Frontal cortex (tissue), 2 donors: ENCODE measurements around the genes LGALS13, LGALS16, HIPK4 and SHKBP1.

DNA sequence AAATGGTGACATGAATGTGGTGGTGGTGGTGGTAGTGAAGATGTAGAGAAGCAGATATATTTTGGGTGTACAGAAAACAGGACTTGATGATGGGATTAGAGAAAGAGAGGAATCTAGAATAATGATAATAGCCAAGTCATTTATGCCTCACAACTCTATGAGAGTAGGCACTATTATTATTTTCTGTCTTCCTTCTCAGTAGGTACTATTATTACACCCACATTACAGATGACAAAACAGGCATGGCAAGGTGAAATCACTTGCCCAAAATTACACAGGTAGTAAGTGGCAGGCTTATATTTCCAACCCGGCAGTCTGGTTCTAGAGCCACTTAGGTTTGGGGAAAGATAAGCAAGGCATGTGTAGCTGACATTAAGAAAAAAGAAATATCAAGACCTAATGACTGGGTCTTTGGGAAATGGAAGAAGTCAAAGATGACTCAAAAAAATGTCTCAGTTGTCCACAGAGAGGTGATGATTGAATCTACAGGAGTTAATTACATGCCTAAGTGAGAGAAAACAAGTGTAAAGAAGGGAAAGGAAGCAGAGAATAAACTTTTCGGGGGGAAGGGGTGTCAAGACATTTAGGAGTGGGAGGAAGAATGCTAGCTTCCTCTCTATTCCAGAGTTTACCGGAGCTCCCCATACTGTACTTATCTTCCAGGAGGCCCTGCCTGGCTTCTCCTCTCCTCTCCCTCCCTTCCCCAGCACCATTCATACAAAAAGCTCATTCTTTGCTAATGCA lies 6.7 kb downstream of the SAMD4B start:
- RAMPAGE, long total RNA = no peak

DNA sequence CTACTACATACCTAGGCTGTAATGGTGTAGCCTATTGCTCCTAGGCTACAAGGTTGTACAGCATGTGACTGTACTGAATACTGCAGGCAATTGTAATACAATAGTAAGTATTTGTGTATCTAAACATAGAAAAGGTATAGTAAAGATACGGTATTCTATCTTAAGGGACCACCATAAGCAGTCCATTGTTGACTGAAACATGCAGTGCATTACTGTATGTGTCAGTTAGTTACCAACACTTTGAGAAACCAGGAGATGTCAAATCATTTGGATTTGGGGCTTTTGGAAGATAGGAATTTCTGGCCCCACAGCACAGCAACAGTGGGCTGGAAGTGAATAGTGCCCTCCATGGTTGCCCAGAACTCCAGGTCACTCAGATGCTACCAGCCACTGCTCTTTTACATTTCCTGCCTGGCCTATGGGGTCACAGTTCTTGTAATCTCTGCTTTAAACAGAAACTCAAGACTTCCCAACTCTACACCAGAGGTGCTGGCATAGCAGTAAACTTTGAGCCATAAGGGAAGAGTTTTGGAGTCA lies 3.7 kb downstream of the PAF1 start:
- RAMPAGE, long total RNA = no peak

- RAMPAGE, long total RNA = no peak
Measured at GRCh38 chr19:39403406-39404488, 2.9 kb upstream of the ZFP36 start.

GRCh38 chr19:39423761-39424551 lies 11.5 kb downstream of the PLEKHG2 start:
- RAMPAGE, long total RNA = no peak

- RAMPAGE, long total RNA = no peak
Measured at GRCh38 chr19:39436051-39436385, 269 bp upstream of the RPS16 start.

DNA sequence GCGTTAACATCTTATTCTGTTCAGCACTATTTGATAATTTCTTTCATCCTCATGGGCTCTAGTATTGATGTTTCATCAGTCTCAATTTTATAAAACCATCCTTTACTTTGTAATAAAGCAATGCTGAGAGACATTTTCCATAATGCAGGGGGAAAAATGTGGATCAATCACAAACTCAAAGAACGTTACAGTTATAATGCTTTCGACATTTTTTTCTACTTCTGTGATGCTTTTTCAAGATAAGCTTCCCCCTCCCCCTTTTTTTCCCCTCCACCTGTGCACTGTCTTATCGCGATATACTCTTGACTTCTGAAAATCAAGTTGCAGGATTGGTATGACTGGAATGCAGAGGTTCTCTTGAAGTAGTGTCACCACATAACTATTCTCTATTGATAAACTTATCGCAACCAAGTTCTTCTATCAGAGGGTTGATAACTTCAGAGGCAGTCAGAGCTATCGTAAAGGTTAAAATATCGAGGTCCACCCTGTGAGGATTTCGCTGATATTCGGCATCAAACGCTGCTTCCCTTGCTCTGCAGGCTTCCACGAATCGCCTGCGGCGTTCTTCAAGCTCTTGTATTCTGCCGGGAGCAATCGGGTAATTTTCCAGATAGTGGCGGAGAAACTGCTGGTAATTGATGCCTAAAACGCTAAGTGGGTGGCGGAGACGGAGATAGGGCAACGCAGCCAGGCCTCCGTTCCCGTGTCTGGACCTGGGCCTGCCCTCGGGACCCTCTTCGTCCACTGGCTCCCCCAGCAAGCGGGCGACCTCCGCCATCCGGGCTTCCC lies 777 bp downstream of the EID2 start:
- RAMPAGE, long total RNA = no peak

- RAMPAGE, long total RNA = no peak
Measured at GRCh38 chr19:39602299-39602605, at the start of gene LGALS13. Gene LGALS13, plus strand, starts transcription at chr19:39602524.

GRCh38 chr19:39655703-39656156 lies at the start of gene LGALS16:
Gene LGALS16, plus strand, starts transcription at chr19:39655913.
- RAMPAGE, long total RNA = no peak

DNA sequence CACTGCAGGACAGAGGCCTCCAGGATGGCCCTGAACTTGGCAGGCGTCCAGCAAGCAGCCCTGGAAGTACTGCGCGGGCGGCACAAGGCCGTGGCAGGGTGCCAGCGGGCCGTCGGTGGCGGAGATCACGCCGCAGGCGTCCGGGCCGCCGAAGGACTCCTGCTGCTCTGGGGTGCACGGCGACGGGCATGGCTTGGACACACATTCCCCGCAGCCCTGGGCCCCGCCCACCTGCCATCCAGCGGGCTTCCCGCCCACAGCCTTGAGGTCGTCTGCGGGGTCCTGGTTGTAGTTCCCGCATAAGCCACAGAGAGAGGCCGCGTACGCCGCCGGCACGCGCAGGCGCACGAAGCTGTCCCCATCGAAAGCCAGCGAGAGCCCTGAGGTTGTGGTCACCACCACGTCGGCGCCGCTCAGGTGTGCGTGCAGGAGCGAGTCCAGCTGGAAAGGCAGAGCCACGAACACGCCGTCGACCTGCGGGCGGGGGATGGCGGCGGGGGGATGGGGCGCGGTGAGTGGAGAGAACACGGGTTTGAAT lies 29.3 kb upstream of the FBL start:
- RAMPAGE, long total RNA = no peak

- RAMPAGE, long total RNA = no peak
Measured at GRCh38 chr19:39973762-39974213, 2.8 kb downstream of the PSMC4 start.

DNA sequence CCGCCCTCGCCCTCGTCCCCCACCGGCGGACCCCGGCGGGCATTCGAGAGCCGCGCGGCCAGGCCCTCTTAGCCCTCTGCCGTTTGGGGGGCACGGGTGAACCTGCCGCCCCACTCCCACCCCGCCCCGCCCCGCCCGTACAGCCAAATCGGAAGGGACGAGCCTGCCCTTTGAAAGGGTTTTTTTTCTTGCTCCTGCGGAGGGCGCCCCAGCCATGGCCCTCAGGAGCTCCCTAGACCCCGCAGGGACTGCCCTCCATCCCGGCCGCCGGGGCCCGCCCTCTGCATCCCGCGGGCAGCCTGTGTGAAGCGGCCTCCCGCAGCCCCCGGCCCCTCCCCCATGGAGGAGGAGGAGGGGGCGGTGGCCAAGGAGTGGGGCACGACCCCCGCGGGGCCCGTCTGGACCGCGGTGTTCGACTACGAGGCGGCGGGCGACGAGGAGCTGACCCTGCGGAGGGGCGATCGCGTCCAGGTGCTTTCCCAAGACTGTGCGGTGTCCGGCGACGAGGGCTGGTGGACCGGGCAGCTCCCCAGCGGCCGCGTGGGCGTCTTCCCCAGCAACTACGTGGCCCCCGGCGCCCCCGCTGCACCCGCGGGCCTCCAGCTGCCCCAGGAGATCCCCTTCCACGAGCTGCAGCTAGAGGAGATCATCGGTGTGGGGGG lies 598 bp downstream of the MAP3K10 start:
- RAMPAGE, long total RNA = no peak

GRCh38 chr19:40212693-40213067 lies 5.5 kb downstream of the TTC9B start:
- RAMPAGE, long total RNA = no peak

- RAMPAGE, long total RNA = no peak
Measured at GRCh38 chr19:40256805-40257488, 28.2 kb downstream of the AKT2 start.

GRCh38 chr19:40335930-40336313 lies 12.3 kb downstream of the C19orf47 start:
- RAMPAGE, long total RNA = no peak

GRCh38 chr19:40365418-40366117 lies 17.1 kb downstream of the PLD3 start:
- RAMPAGE, long total RNA = no peak

DNA sequence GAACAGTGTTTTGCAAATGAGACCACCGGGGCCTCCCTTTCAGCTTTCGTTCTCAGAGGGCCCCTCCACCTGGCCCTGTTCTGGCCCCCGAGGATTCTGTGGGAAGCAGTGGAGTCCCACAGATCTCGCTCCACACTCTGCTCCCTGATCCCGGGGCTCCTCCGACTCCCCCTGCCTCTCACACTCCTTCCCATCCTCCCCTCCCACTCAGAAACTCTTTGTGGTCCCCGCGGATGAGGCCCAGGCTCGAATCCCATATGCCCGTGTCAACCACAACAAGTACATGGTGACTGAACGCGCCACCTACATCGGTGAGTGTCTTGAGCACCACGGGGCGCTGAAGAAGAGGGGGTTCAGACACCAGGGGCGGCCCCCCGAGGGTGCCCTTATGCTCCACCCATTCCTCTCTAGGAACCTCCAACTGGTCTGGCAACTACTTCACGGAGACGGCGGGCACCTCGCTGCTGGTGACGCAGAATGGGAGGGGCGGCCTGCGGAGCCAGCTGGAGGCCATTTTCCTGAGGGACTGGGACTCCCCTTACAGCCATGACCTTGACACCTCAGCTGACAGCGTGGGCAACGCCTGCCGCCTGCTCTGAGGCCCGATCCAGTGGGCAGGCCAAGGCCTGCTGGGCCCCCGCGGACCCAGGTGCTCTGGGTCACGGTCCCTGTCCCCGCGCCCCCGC lies 12.3 kb downstream of the HIPK4 start:
- RAMPAGE, long total RNA = no peak

DNA sequence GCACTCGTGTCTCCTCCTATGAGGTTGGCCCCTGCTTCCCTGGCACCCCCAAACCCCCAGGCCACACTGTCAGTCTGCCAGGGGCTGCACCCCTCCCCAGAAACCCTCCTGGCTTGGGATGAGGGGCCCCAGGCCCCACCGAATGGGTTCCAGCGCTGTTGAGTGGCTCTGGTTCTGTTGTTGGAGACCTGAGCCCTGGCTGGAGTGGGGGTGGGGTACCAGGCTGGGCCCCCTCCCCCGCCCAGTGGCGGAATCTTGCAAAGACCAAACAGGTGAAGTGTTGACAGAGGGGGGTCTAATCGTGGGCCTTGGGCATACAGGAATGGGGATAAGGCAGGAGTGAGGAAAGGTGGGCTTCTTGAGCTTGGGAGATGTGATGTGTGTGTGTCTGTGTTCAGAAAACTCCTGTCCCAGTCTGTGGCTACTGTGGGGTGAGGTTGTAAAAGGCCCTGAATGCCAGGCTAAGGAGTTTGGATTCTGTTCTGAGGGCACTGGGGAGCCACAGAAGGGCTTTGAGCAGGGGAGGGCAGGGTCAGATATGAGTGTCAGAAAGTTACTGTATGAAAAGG lies at the start of gene HIPK4:
Gene HIPK4, minus strand, starts transcription at position 164 of the 569 bp plus-strand sequence.
- RAMPAGE, long total RNA = no peak

DNA sequence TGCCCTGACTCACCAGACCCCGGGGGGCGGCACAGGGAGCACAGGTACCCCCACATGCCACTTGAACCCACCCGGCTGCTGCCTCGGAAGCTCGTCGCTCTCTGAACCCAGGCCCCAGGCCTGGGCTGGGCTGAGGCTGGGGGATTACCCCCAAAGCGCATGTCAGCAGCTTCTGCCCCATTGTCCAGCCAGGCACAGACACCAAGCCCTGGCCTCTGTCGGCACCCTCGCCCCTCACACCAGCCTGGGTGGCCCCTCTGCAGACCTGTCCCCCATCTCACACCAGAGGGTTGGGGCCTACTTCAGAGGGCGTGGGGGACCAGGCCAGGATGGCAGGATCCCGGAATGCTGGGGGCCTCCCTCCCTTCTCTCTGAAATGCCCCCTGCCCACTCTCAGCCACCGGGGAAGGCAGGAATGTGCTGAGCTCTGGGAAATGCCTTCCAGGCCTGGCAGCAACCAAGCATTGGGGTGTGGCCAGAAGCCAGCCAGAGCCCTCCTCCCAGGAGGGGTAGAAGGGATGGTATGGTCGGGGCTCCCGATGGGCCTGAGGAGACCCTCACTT lies 1.6 kb upstream of the PRX start:
- RAMPAGE, long total RNA = no peak

GRCh38 chr19:40420376-40421619 lies 5.0 kb downstream of the SERTAD1 start:
- RAMPAGE, long total RNA = no peak

DNA sequence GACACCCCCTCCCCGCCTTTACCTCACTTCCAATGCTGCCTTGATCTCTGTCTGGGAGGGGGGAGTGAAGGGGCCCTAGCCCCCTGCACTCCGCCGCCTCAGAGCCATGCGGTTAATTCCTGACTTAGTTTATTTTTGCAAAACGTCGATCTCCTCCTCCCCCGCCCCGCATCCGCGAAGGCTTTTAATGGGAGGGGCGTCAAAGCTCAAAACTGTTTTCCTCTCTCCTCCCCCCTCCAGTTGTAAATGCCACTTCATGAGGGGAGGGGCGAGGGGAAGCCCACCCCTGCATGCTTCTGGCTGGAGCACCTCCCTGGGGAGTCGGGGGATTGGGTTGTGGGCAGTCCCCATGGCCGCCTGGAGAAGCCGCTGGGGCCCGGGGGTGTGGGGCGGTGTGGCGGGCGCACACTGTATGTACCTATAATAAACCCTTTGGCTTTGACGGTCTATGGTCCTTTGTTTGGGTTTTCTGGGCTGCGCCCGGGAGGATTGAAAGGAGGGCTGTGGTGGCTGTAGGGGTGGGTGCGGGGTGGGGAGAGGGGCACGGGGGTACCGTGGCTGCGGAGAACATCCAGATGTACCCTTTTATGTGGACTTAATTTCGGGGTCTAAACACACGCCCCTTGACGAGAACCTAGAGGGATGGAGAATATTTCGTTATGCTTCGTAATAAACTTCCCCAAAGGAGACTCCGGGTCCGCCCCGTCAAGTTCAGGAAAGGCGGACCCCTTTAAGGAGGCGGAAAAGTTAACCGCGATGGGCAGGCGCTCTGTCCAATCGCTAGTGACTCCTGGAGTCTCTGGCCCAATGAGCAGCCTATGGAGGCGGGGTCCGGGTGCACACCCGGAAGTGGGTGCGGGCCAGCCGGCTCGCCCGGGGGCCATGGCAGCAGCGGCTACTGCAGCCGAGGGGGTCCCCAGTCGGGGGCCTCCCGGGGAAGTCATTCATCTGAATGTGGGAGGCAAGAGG lies at the start of gene SHKBP1:
Gene SHKBP1, plus strand, starts transcription at position 856 of the 969 bp plus-strand sequence.
- RAMPAGE, long total RNA = no peak